ENCODE measurements around the genes ZBTB8A, AK2 and ZNF362.

GRCh38 chr1:32257067-32257310, 5.9 kb downstream of the LCK start:
- RRBS = no CpG with 5 or more reads among the region's 3 CpGs
CAGE:
- cytosol, long polyA plus RNA = no peak
- long polyA plus RNA = no peak
- nucleus, long polyA plus RNA = no peak

DNA sequence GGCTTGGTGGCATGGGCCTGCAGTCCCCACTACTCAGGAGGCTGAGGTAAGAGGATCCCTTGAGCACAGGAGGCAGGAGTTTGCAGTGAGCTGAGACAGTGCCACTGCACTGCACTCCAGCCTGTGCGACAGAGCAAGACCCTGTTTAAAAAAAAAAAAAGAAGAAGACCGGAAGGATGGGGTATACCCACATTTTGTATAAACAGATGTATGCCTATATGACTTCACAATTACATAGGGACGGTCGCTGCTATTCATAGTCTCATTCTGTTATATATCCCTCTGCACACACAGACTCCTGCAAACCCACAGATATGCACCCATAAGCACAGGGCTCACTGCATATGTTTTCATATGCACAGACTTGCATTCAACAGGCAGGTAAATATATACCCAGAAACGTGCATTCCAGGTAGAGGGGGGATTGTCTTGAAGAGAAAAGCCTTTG, 12.7 kb downstream of the LCK start:
- RRBS = no CpG with 5 or more reads among the region's 5 CpGs
CAGE:
- cytosol, long polyA plus RNA = no peak
- long polyA plus RNA = no peak
- nucleus, long polyA plus RNA = no peak

DNA sequence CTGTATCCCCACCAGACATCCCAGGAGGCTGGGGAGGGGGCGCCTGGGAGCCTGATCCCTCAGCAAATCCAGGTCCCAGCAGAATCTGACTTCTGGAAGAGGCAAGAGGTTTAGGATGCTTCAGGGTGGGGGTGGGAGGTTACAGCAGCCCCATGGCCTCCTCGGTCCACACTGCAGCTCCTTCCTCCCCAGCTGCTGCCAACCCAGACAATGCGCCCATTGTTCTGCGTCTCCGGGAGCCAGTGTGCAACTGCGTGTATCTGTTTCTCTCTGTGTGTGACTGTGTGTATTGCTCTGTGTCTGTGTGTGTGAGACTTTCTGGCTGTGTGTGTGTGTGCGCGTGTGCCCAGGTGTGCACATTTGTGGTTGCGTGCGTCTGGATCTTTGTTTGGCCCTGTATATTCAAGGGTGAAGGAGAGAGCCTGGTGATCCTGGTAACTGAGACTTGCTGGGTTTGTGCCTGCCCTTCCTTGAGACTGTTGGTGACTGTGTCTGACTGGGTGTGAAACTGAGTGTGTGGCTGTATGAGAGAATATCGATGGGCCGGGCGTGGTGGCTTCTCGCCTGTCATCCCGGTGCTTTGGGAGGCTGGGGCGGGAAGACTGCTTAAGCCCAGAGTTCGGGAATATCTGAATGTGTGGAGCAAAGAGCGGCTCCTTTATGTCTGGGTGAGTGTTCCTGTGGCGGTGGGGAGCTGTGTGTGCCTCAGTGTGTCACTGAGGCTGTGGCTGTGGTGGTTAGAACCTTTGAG, 2.4 kb upstream of the MARCKSL1 start:
- RRBS = no CpG with 5 or more reads among the region's 19 CpGs
CAGE:
- cytosol, long polyA plus RNA = no peak
- long polyA plus RNA = no peak
- nucleus, long polyA plus RNA = no peak

DNA sequence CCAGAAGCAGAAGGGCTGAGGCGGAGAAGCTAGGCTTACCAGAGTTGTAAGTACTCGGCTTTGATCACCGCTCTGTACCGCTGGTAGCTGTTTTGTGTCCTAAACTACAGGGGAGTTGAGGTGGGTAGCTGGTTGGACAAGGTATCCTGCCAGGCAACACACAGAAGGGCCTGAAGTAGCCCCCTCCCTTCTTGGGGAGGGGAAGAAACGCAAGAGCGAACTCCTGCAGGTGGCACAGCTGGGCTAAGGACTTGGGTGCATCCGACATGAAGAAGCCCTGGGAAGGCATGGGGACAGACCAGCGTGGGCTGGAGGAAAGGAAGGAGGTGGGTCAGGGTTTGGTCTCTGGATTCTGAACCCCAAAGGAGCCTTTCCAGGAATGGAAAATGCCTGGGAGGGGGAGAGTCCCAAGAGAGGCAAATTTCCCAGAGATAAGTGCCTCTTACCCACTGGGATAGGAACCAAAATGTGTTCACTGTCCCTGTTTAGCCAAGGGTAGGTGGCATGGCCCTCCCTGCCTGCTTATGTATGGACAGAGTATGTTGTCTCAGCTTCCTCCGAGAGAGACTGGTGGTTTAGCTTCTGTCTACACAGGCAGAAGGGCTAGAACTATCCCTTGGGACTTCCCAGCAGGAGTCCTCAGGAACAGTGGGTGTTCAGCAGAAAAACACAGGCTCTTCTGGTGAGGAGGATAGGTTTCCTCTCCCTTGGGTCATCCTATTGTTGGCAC, 3.5 kb downstream of the TSSK3 start:
- RRBS = no CpG with 5 or more reads among the region's 9 CpGs
CAGE:
- cytosol, long polyA plus RNA = no peak
- long polyA plus RNA = no peak
- nucleus, long polyA plus RNA = no peak

GRCh38 chr1:32538980-32540135, at the start of gene ZBTB8A:
ZBTB8A (plus strand) TSS chr1:32539427.
- RRBS = 2% methylated on average over 59 of the region's 119 CpGs
CAGE:
- cytosol, long polyA plus RNA = no peak
- long polyA plus RNA = no peak
- nucleus, long polyA plus RNA = start-site peak on the plus strand at chr1:32539161-32539491, 26 and 14 reads in 2 replicates

- RRBS = no CpG with 5 or more reads among the region's 5 CpGs
CAGE:
- cytosol, long polyA plus RNA = no peak
- long polyA plus RNA = no peak
- nucleus, long polyA plus RNA = no peak
Observed at GRCh38 chr1:32623527-32623996, 26.8 kb downstream of the ZBTB8OS start.

- RRBS = 55% methylated on average over 5 of the region's 16 CpGs
CAGE:
- cytosol, long polyA plus RNA = no peak
- long polyA plus RNA = no peak
- nucleus, long polyA plus RNA = no peak
Observed at GRCh38 chr1:32694823-32695505, 7.6 kb downstream of the SYNC start.

- RRBS = no CpG with 5 or more reads among the region's 4 CpGs
CAGE:
- cytosol, long polyA plus RNA = no peak
- long polyA plus RNA = no peak
- nucleus, long polyA plus RNA = no peak
Observed at GRCh38 chr1:32984339-32985090, 19.9 kb upstream of the RNF19B start.

GRCh38 chr1:32986880-32987338, 22.3 kb upstream of the RNF19B start:
- RRBS = no CpG with 5 or more reads among the region's 5 CpGs
CAGE:
- cytosol, long polyA plus RNA = no peak
- long polyA plus RNA = no peak
- nucleus, long polyA plus RNA = no peak

DNA sequence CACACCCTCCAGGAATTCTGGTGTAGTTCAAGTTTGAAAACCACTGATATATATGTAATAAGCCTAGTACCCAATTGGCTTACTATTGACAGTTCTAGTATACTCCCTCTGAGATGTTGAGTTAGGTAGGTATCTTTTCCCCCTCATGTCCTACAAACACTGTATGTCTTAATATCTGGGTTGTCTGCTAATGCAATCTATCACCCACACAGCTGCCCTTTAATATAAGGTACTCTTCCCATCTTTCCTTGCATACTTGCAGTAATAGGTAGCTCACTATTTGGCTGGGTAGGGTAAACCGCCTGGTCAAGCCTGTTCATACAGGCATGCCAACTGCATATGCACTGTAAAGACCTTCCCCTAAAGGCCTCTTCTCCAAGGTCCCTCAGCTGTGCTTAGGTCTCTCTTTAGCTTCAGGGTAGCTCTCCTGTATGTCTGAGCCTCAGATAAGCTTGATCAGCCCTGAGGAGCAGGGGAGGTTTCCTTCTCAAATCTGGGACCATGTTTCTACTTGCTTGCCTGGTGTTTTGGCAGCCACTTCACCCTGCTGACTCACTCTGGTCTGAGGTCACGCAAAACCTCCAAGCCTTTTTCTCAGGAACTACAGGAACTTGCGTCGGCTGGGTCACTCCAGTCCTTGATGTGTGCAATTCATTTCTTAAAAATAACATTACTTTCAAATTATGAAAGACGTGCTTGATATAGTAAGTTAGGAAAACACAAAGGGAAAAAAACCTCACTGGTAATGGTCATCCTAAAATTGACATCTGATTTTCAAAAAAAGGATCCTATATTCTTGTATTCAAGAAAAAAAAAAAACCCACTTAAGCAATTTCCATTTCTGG, 24.5 kb upstream of the RNF19B start:
- RRBS = no CpG with 5 or more reads among the region's 5 CpGs
CAGE:
- cytosol, long polyA plus RNA = no peak
- long polyA plus RNA = no peak
- nucleus, long polyA plus RNA = no peak

DNA sequence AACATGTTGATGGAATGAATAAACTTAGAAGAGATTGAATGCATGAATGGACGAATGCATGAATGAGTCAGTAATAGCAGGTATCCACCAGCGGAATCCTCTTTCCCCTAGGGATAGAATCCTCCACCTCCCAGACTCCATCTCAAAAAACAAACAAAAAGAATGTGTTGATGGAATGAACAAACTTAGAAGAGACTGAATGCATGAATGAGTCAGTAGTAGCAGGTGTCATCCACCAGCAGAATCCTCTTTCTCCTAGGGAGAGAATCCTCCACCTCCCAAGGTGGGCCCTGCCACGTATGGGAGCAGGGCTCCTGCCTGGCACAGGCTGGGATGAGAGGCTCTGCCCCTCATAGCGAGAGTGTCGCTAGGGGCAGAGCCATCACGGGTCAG, 26.8 kb upstream of the RNF19B start:
- RRBS = no CpG with 5 or more reads among the region's 6 CpGs
CAGE:
- cytosol, long polyA plus RNA = no peak
- long polyA plus RNA = no peak
- nucleus, long polyA plus RNA = no peak

DNA sequence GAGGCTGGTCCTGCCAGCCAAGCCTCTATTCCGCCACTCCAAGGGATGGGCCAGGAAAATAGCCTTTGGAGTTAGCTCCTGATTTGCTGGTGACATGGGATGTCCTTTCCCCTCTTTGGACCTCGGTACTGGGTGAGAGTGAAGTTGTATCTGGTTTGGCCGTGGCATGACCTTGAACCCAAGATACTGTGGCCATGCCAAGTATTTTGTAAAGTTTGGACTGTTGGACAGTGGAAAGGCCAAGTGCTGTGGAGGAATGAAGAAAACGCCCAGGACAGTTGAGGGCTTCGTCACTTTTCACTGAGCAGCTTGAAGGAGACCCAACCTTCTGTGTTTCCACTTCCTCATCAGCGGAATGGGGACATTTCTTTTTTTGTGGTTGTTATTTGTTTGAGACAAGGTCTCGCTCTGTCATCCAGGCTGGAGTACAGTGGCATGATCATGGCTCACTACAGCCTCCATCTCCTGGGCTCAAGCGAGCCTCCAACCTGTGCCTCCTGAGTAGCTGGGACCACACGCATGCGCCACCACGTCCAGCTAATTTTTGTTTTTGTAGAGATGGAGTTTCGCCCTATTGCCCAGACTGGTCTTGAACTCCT, 28.5 kb upstream of the RNF19B start:
- RRBS = no CpG with 5 or more reads among the region's 12 CpGs
CAGE:
- cytosol, long polyA plus RNA = no peak
- long polyA plus RNA = no peak
- nucleus, long polyA plus RNA = no peak

DNA sequence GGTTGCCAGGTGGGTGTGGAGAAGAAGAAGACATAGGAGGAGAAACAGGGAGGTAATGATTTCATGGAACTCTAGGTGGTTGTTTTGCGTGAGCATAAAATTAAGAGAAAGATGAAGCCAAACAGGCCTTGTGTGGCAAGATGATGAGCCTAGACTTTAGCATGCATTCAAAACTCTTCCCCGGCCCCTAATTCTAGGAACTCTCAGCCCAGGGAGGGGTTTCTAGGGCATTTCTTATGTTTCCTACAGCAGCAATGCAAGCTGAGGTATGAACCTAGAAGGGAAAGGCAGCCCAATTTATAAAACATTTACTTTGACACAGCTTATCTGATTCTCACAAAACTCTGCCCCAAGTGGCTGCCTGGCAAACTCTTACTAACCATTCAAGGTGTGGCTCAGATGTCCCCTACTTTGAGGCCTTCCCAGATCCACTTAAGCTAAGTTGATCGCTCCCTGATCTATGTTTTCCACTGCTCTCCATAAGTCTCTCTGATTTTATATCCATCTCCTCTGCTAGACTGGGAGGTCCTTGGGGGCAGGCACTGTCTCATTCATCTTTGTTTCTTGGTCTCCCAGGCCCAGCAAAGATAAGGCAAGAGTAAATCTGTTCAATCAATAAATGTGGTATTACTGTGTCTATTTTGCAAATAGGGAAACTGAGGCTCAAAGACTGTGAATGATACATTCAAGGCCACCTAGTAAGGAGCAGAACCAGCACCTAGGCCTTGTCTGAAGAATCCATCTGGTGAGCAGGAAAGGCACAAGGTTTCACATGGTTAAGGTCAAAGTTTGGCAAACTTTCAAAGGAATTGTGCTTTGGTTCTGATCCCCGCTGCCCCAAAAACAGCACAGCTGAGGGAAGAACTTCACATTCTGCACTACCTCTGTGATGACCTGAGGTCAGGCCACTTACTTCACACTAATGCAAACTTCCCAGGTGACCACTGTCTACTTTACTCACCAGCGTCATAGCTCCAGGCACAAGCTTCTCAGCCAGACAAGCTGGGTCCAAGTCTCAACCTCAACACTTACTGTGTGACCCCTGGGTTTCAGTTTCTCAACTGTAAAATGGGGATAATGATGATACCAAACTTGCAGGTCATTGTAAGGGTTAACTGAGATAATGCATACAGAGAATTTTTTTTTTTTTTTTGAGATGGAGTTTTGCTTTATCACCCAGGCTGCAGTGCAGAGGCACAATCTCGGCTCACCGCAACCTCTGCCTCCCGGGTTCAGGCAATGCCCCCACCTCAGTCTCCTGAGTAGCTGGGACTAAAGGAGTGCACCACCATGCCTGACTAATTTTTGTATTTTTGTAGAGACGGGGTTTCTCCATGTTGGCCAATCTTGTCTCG, 35.1 kb downstream of the AK2 start:
- RRBS = no CpG with 5 or more reads among the region's 10 CpGs
CAGE:
- cytosol, long polyA plus RNA = no peak
- long polyA plus RNA = no peak
- nucleus, long polyA plus RNA = no peak

DNA sequence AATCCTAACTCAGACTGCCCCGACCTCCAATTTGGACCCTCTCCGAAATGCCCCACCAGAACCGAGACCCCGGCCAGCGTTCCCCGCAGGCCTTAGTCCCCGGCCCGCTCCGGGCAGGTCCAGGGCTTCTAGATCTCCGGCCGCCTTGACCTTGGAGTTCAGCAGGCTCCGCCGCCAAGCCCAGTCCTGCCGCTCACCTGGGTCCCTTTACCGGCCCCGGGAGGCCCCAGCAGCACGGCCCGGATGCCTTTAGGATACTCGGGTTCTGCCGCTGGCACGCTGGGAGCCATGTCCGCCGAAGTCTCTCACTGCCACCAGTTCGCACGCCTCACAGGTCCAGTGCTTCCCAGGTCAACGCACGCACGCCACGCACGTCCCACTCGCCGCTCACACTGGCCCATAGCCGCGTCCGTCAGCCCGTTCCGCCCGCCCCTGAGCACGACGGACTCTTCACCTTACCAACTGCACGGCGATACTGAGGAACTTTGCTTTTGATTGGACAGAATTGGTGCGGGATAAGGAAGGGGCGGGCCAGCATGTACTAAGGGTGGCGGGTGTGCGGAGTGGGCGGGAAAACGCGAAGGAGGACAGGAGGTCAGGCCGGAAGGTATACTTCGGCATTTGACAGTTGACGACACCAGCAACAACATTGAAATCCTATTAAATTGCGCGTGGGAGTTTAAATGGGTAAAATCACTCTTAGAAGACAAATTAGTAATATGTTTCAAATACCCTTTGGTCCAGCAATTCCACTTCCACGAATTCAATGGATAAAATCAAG, at the start of gene AK2:
Gene AK2, minus strand, starts transcription at position 345 of the 781 bp plus-strand sequence.
- RRBS = 2% methylated on average over 5 of the region's 55 CpGs
CAGE:
- cytosol, long polyA plus RNA = start-site peak on the minus strand centred at position 353 of the sequence, 52 bp wide, 135 and 302 reads in 2 replicates
- long polyA plus RNA = start-site peak on the minus strand centred at position 339 of the sequence, 19 bp wide, 155 and 215 reads in 2 replicates
- nucleus, long polyA plus RNA = start-site peak on the minus strand centred at position 343 of the sequence, 31 bp wide, 79 and 179 reads in 2 replicates

DNA sequence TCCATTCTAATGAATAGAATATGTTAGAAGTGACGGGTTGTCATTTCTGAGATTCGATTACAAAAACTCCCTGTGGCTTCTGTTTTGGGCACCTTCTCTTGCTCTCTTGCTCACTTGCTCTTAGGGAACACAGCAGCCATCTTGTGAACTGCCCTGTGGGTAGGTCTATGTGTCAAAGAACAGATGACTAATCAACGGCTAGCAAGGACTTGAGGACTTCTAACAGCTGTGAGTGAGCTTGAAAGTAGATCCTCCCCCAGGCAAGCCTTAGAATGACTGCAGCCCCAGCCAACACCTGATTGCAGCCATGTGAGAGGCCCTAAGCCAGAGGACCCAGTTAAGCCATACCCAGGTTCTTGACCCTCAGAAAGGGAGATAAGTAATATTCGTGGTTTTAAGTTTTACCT, 49.4 kb downstream of the AZIN2 start:
- RRBS = no CpG with 5 or more reads among the region's 4 CpGs
CAGE:
- cytosol, long polyA plus RNA = no peak
- long polyA plus RNA = no peak
- nucleus, long polyA plus RNA = no peak

- RRBS = 11% methylated on average over 19 of the region's 56 CpGs
CAGE:
- cytosol, long polyA plus RNA = no peak
- long polyA plus RNA = no peak
- nucleus, long polyA plus RNA = no peak
Observed at GRCh38 chr1:33180427-33181176, 1.2 kb downstream of the TRIM62 start.

GRCh38 chr1:33237573-33238078, 18.7 kb upstream of the ZNF362 start:
- RRBS = no CpG with 5 or more reads among the region's 7 CpGs
CAGE:
- cytosol, long polyA plus RNA = no peak
- long polyA plus RNA = no peak
- nucleus, long polyA plus RNA = no peak

DNA sequence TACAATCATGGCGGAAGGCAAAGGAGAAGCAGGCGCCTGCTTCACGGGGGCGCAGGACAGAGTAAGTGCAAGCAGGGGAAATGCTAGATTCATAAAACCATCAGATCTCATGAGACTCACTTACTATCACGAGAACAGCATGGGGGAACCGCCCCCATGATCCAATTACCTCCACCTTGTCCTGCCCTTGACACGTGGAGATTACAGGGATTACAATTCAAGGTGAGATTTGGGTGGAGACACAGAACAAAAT, 16.8 kb upstream of the ZNF362 start:
- RRBS = no CpG with 5 or more reads among the region's 7 CpGs
CAGE:
- cytosol, long polyA plus RNA = no peak
- long polyA plus RNA = no peak
- nucleus, long polyA plus RNA = no peak

DNA sequence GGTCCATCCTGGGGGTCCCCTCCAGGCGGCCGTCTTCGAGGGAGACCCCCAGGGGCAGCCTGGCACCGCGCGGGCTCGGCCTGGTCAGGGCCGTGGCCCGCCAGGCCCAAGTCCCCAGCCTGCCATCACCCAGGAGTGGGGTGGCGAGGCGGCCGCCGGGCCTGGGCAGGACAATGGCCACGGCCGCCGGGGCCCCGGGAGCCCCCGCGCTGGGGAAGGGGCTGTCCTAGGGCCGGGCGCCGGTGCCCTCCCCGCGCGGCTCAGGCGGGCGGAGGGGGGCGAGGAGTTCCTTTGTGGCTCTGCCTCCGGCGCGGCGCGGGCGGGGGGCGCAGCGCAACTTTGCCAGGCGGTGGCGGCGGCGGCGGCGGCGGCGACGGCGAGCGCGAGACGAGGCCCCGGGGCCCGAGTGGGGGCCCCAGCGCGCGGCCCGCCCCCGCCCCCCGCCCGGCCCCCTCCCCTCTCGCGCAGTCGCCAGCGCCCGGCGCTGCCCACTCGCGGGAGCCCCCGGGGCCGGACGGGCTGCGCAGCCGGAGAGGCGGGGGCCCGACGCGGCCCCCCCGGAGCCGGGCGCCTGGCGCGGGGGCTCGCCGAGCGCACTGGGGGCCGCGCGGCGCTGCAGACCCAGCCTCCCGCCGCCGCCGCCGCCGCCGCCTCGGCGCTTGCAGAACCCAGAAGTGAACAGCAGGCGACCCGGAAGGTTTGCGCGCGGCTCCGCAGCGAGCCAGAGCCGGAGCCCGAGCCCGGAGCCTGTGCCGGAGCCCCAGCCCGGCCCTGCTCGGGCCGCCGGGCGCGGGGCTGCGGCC, at the start of gene ZNF362:
Gene ZNF362, plus strand, starts transcription at position 671 of the 803 bp plus-strand sequence.
- RRBS = 2% methylated on average over 36 of the region's 114 CpGs
CAGE:
- cytosol, long polyA plus RNA = no peak
- long polyA plus RNA = no peak
- nucleus, long polyA plus RNA = no peak

DNA sequence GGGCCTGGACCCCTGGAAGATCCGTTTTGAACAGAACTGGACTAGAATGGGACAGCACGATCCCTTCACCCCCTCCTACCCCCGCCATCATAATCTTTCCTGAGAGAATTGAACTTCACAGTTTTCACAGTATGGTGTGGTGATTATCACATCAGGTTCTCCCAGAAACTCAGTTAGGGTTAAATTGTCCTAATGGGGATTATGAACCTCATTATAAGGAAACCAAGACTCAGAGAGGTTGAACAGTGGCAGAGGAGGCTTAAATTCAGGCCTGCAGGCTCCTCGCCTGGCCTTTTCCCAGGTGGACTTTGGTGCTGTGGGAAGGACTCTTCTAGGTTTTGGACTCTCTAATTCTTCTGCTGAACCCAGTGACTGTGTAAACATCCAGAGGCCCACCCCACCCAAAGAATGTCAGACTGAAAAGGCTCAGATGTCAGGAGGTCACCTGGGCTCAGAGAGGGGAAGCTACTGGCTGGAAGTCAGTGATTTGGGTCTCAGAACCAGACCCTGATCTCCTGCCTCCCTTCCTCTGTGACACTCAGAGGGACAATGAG, 2.4 kb downstream of the ZNF362 start:
- RRBS = no CpG with 5 or more reads among the region's 4 CpGs
CAGE:
- cytosol, long polyA plus RNA = no peak
- long polyA plus RNA = no peak
- nucleus, long polyA plus RNA = no peak